Metastatic Lung Carcinoma in the Adrenal Gland (tissue), 1 donor: Measurements from ENCODE around the gene APOL4.

DNA sequence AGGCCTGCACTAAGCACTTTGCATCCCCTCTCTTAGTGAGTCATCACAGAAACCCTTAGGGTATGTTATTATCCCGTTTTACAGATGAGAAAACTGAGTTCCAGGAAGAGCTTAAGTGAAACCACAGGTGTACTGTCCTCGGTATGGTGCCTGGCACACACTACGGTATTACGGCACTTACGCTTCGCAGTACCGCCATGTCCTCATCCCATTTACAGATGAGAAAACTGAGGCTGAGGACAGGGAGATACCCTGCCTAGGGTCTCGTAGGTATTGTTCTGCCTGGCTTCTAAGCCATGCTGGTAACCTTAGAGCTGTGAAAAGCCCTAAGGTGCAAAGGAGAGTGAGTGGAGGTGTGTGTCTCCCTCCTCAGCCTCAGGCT is 39.8 kb upstream of the HMOX1 start:
- PRO-cap = no peak

- PRO-cap = no peak
Measured at GRCh38 chr22:35586779-35587178, 30.4 kb downstream of the MB start.

GRCh38 chr22:35590623-35591346 is 26.3 kb downstream of the MB start:
- PRO-cap = no peak

GRCh38 chr22:35611559-35612464 is 5.3 kb downstream of the MB start:
- PRO-cap = no peak

GRCh38 chr22:35629635-35630302 is 12.6 kb upstream of the MB start:
- PRO-cap = no peak

DNA sequence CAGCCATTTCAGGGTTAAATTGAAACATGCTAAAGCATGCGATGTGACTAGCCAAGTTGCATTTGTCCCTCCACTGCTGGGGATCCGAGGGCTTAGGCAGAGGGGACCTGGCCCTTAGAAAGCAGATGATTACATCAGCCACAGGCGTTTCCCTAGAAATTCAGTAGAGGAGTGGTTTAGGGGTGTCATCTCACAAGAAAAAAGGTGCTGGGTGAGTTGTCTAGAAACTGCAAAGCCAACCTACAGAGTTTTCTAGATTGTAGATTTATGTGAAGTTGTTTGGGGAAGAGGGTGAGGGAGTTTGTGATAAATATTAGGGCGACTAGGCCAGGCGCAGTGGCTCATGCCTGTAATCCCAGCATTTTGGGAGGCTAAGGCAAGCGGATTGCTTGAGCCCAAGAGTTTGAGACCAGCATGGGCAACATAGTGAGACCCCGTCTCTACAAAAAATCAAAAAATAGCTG is 615 bp downstream of the APOL6 start:
- PRO-cap = unidirectional peak, minus-strand start at position 123 of the sequence

GRCh38 chr22:35713367-35713701 is 4.3 kb upstream of the APOL5 start:
- PRO-cap = no peak

DNA sequence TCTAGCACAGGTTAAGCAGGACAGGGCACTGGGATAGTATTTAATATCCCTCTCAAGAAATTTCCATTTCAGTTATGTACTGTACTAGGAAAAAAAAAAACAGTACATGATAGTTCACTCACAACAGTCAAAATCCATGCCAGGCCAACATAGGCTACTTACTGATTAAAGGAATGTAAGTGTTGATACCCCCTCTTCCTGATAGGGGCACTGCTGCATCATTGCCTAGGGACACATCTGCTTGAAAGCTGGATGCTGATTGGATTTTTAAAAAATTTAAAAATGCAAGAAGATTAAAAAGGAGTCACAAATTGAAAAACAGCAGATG is 43.3 kb downstream of the APOL5 start:
- PRO-cap = no peak

DNA sequence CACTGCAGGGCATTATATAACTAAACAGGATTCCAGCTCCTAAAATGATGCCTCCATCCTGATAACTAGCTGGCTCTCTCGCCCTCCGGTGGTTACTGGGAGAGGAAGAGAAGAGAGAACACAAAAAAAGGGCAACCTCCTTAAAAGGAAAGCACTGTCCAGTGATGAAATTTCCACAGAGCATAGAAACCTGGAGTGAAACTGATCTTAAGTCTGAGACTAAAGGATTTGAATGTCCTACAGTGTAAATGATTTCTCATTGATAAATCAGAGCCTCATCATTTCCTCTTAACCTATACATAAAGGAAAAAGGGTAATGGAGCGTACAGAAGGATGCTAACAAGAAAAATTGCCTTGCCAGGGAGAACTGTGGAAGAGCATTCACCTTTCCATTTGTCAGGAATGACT is 121.3 kb downstream of the APOL5 start:
- PRO-cap = no peak

- PRO-cap = unidirectional peak, minus-strand start at chr22:35840426
Measured at GRCh38 chr22:35839770-35840850, 122.4 kb downstream of the APOL5 start.

GRCh38 chr22:35842834-35843282 is 125.2 kb downstream of the APOL5 start:
- PRO-cap = no peak

- PRO-cap = no peak
Measured at GRCh38 chr22:35914867-35915260, 113.8 kb downstream of the RBFOX2 start.

DNA sequence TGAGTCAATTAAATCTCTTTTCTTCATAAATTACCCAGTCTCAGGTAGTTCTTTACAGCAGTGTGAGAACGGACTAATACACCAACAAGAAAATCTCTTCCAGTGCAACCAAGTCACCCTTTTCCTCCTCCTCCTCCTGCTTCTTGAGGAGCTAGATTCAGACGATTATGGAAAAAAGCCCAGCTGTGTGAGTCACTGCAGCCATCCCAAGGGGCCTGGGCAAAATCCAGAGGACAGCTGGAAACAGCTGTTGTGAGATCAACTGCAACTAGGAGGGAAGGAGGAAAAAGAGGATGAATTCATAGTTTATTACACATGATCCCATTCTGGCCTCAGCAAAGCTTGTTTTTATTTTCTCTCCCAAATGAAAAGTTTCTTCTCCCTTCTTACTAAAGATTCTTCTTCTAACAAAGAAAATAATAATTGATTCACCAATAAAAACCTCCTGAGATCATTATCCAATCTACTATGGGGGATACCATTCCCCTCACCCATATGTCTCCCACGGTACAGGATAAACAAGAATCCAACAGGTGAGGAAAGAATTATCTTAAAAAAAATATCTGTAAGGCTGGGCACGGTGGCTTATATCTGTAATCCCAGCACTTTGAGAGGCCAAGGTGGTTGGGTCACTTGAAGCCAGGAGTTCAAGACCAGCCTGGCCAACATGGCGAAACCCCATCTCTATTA is 32.7 kb downstream of the RBFOX2 start:
- PRO-cap = no peak

DNA sequence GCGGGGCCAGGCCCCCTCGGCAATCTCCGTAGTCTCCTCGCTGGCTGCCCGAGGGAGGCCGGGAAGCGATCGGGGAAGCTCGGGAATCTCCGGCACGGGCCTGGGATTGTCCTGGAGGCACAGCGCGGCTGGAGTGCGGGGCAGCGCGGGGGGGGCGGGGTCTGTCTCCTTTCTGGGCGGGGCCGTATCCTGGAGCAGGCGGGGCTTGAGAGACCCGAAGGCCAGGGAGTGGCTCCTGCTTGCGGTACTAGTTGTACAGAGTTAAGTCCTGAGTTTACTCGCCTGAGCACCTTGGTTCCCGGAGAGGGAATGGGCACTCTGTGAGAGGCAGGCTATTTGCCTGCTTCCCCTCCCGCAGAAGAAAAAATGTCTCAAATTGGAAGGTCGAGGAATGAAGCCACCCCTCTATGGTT is 421 bp upstream of the RBFOX2 start:
- PRO-cap = bidirectional peak, plus-strand start at position 217 of the sequence, minus-strand start outside the sequence

- PRO-cap = unidirectional peak, minus-strand start at chr22:36065875; bidirectional peak, plus-strand start at chr22:36066332, minus-strand start at chr22:36066042
Measured at GRCh38 chr22:36065369-36066611, 37.2 kb upstream of the RBFOX2 start.

- PRO-cap = no peak
Measured at GRCh38 chr22:36159071-36159559, 1.4 kb downstream of the APOL3 start.

- PRO-cap = bidirectional peak, plus-strand start at chr22:36202004, minus-strand start at chr22:36201853
Measured at GRCh38 chr22:36201504-36202302, at the start of gene APOL4. Gene APOL4 (minus strand): TSS chr22:36201809.

- PRO-cap = no peak
Measured at GRCh38 chr22:36286135-36287183, 33.5 kb downstream of the APOL1 start.

DNA sequence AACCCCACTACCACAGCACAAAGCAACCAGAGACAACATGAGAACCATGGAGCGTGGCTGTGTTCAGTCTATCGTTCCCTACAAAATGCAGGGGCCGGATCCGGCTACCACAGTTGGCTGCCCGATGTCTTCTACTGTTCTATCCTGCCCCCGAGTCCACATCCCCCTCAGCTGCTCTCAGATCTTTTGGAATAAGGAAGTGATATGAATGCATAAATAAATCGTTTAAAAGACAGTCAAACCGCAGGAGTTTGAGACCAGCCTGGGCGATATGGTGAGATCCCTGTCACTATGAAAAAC is 36.9 kb downstream of the APOL1 start:
- PRO-cap = no peak

- PRO-cap = no peak
Measured at GRCh38 chr22:36293080-36293540, 40.2 kb downstream of the APOL1 start.